ReNcell CX (cell line): ENCODE results near the gene AOAH.

- PRO-cap, result no peak
These were observed 54.3 kb upstream of the NPSR1 start for GRCh38 chr7:34603773-34604102.

DNA sequence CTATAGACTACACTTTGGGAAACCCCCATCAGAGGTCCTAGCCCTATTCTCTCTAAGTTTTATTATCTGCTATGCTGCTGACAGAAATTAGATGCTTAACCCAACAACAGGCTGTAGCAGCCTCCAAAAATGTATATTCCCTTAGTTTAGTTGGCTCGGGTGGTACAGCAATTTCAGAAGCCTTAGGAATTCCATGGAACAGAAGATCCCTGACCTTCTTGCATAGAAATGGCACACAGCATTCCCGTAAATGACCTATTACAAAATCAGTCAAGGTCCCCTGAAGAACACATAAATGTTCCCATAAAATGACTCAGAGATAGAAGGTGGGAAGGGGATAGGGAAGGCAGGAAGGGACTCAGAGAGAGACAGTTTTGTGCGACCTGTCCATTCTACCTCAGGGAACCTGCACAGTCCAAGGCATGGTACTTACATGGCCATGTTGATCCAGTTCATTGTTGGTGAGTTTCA is 9.3 kb downstream of the TBX20 start:
- PRO-cap, result no peak

DNA sequence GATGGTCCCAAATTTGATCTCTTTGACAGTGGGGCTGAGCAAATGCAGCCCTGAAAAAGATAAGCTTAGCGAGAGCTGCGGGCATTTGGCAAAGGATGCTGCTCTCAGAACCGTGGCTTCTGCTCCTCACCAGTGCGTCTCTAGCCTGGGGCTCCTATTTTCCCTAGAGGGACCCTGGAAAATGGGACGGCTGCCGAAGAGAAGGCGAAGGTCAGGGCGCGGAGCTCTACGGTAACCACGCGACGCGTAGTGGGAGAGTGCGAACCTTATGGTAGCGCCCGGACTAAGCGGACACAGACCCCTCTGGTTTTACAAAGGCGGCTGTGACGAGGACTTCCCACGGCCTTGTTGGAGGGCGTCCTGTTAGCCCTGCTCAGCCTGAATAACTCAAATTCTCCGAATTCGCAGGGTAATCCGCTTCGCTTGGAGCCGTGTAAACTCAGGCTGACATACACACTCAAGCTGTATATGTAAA is 769 bp upstream of the TBX20 start:
- PRO-cap, result no peak

- PRO-cap, result no peak
These were observed 85.6 kb upstream of the TBX20 start for GRCh38 chr7:35339641-35339840.

GRCh38 chr7:35418754-35419396 is 165.0 kb upstream of the TBX20 start:
- PRO-cap, result no peak

- PRO-cap, result no peak
These were observed 47.7 kb downstream of the HERPUD2 start for GRCh38 chr7:35647105-35647682.

DNA sequence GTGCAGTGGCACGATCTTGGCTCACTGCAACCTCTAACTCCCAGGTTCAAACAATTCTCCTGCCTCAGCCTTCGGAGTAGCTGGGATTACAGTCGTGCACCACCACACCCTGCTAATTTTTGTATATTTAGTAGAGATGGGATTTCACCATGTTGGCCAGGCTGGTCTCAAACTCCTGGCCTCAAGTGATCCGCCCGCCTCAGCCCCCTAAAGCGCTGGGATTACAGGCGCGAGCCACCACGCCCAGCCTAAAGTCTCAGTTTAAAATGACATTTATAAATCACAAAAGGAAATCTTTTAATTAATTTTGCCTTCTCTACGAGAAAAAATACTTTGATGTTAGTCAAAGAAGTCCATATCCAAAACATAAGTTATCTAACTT is 16.6 kb downstream of the HERPUD2 start:
- PRO-cap, result no peak

DNA sequence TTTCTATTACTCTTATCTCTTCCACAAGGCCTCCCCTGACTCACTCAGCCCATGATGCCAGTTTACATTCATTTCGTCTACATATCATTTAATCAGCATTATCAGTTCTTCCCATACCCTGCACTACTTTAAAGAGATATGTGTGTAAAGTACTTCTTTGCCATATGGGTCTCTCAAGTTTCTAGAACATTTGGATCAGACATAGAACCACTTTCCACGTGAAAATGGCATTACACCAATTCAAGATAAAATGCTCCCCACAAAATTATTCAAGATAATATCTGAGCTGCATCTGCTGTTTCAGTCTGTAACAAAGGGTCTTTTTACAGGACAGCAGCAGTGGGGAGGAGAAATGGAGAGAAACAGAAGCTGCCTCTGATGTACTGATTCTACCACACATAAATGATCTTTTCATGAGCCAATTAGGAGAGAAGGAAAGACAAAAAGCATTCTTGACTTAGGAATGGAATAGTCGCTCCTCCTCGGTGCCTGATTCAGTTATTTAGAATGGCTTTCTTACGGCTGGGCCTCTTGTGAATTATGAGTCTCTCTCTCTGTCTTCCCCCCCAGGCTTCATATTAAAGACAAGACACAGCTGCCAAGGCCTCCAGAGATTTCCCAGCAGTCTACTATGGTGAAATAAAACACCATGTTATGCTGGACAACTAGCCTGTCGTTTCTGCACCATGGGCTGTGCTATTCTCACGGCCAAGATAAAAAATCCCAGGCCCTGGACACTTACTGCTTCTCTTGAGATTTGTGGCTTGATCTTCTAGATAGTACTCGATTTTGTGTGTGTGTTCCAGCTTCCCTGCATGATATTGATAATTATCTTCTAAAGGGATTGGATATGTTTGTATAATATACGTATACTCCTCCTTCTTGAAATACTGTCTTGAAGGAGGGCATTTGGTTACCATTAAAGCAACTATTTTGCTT is 46.7 kb upstream of the SEPTIN7 start:
- PRO-cap, result no peak

DNA sequence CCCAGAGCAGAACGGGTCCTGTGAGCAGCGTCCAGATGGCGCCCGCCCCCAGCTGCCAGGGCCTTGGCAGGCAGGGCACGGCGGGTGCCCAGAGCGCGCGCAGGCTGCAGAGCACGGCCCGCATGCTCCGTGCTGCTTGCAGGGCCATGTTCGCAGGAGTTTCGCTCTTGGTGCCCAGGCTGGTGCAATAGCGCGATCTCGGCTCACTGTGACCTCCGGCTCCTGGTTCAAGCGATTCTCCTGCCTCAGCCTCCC is 32.4 kb upstream of the SEPTIN7 start:
- PRO-cap, result no peak

- PRO-cap, result bidirectional peak, plus-strand start at chr7:35800380, minus-strand start at chr7:35800308; bidirectional peak, plus-strand start at chr7:35800675, minus-strand start at chr7:35800582
These were observed 820 bp upstream of the SEPTIN7 start for GRCh38 chr7:35799700-35800774.

DNA sequence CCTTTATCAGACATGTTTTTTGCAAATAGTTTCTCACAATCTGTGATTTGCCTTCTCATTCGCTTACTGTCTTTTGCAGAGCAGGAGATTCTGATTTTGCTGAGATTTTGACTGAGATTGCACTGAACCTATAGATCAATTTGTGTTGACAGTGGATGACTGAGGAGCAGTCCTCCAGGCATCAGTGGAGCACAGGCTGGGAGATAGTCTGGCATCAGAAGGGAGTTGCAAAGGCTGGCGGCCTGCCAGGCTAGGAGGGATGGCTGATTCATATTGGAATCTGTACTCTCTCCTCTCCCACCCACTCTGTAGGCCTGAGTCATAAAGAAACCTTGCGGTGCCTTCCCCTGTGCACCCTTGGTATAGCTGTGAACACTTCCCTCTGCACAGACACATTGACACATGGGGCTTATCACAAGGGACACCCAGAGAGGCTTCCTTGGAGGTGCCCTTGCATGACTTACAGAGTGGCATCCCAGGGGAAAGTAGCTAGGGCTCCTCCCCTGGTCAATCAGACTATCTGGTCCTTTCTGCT is 37.6 kb upstream of the EEPD1 start:
- PRO-cap, result no peak

DNA sequence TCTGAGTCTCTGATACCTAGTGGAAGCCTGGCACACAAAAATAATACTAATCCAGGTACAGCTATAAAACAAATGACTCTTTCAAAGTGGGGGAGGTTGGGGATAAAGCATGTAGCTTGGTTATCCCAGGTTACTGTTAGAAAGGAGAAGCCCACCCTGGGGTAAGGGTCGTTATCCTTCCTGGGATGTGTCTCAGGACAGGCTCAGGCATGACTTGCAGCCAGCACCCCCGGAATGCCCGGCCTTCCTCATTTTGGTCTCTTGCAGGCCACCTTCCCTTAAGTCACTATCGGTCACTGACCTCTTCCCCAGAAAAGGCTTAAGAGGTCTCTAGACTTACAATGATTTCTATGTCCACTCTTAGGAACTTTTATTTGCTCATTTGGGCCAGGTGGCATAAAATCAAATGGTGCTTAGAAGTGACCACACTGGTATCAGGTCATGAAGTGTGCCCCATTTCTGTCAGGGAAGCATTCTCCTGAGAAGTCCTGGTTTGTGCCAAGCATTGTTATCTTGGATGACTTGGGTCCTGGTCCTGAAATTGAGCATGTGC is 37.7 kb downstream of the EEPD1 start:
- PRO-cap, result no peak

- PRO-cap, result no peak
These were observed 87.5 kb downstream of the MATCAP2 start for GRCh38 chr7:36279193-36280201.

- PRO-cap, result no peak
These were observed 79.5 kb downstream of the MATCAP2 start for GRCh38 chr7:36287245-36288335.

- PRO-cap, result no peak
These were observed at the start of gene AOAH for GRCh38 chr7:36724051-36724930. Gene AOAH (minus strand): TSS chr7:36724494.

- PRO-cap, result no peak
These were observed 22.0 kb upstream of the AOAH start for GRCh38 chr7:36746183-36746878.

DNA sequence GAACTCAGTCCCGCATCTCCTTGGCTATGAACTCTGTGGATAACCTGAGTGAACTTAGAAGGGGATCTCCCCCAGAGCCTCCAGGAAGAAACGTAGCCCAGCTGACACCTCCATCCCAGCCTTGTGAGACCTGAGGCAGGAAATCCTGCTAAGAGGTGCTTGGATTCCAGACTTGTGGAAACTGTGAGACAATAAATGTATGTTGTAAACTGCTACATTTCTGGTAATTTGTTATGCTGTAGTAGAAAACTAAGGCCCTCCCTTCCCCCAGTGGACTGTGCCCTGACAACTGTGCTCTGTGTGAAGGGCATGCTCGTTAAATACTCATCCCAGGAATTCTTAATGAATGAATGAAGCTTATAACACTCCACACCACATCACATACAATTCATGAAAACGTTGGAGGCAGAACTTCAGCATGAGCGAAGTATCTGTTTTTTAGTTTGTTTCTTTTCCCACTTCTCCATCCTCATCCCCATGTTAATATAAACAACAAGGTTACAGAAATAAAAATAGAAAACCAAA is 36.8 kb upstream of the AOAH start:
- PRO-cap, result no peak

DNA sequence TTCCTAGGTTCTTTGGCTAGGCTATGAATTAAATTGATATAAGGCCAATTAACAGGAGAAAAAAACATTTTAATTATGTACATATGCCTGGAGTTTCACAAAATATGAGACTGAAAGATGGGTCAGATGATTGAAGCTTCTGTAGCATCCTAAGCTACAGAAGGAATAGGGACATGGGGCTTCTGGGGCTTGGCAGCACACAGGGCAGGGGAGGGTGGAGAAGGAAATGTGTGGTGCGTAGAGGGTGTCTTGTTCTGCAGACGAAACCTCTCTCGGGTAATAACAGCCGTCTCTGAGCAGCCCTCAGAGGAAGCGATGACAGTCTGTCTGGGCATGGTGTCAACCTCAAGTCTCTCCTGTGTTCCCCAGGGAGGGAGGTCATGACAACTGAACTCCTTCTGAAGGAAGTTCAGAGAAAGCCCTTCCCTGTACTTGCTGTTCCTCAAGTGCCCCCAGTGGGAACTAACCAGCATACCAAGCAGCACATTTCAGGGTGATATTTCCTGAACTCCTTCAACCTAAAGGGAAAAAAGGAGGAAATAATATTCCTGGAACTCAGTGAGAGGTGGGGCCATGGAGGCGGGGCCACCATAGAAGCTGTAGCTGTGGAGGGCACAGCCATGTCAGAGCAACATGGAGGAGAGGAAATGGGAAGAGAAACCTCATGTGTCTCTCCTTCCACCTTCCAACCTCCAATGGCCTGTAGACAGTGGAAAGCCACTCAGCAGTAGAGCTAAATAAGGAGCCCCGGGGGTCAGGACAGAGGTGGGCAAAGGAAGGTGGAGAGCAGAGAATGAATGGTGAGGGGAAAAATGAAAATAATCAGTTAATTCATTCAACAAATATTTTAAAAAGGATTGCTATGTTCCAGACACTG is 60.7 kb upstream of the AOAH start:
- PRO-cap, result no peak

- PRO-cap, result no peak
These were observed 140.1 kb upstream of the AOAH start for GRCh38 chr7:36864507-36864776.

DNA sequence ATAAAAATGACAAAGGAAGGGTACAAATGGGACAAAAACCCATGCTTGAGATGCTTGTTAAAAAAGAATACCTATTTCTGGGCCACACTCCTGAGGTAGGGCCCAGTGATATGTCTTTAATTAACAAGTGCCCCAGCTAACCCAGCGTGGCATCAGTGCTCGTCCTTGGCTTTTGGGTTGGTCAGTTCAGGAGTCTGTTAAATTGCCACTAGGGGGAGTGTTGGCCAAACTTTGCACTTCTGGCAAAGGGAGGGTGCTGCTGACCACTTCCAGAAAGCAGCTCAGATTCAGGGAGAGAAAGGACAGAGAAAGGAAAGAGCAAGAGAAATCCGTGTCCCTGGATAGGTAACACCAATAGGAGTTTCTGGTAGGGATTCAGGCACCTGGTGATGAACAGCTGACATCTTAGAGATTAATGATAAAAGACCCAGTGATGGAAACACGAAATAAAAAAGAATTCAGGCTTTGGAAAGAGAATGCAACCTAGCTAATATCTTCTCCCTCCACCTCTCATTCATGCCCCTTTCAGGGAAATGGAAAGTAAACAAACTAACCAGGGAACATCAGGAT is 243.1 kb upstream of the AOAH start:
- PRO-cap, result no peak